Transverse colon (tissue), 4 donors: ENCODE measurements around the genes HADH, SEC24B, GAR1 and LRIT3.

GRCh38 chr4:106978436-106978992 is 57.6 kb downstream of the DKK2 start:
- PRO-cap, result no peak
- RAMPAGE, long total RNA, 4 experiments, result no peak in any of the 4 experiments

- PRO-cap, result no peak
- RAMPAGE, long total RNA, 4 experiments, result no peak in any of the 4 experiments
Observed at GRCh38 chr4:107449845-107450308, 270.2 kb downstream of the PAPSS1 start.

DNA sequence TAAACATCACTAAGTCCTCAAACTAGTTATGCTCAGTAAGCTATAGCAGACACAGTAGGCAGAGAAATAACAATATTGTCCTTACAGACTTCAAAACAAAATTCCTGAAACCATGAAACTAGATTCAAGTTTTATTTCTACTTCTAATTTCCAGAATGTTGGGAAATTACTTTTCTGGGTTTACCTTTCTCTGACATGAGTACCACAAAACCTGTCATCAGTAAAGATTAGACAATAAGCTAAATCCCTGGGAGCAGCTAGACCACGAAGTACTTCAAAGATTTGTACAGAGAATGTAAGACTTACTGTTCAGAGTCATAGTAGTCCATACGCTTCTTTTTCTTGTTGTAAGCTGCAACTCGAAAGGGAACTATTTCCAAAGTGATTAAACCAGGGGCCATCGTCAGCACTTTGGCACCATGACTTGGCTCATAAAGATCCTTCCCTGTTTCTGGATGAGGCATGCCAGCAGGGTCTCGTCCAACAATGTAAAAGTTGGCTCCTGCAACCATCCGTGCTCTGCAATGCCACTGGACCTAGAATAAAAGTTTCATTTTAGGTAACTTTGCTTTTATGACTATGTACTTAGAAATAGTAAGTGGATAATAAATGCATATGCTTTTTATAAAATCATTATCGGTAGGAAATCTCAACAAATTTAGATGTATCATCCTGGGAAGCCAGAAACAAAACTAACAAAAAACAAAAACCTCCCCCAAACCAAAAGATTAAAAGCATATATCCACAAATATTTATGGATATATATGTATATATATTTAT is 88.5 kb downstream of the PAPSS1 start:
- PRO-cap, result no peak
- RAMPAGE, long total RNA, 4 experiments, result no peak in any of the 4 experiments

DNA sequence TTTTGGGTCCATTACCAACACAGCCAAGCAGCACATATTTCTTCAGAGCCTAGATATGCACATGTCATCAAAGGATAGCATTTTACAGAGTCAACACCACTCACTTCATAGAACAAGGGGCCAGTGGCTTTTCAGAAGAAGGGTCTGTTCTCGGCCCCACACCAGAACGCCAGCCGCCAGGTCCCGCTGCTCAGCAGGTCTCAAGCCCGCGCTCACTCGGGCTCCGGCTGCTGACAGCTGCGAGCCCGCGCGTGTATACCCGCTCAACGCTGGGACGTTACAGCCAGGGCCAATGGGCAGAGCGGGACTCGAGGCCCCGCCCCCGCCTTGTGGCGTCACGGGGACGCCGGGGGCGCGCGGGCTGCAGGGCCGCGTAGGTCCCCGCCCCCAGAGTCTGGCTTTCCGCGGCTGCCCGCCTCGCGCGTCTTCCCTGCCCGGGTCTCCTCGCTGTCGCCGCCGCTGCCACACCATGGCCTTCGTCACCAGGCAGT is at the start of gene HADH:
TSS of gene HADH (plus strand) at position 426 of the 491 bp plus-strand sequence.
- PRO-cap, result bidirectional peak, plus-strand start at position 393 of the sequence, minus-strand start at position 229 of the sequence
- RAMPAGE, long total RNA, 4 experiments, result start-site peak on the plus strand in 4 of 4 experiments, centred at positions 425 to 441 of the sequence, 27 to 507 reads per replicate; start-site peak on the minus strand in 4 of 4 experiments, centred at positions 207 to 232 of the sequence, 24 to 289 reads per replicate

GRCh38 chr4:108113232-108113980 is 55.3 kb downstream of the LEF1 start:
- PRO-cap, result no peak
- RAMPAGE, long total RNA, 4 experiments, result no peak in any of the 4 experiments

- PRO-cap, result no peak
- RAMPAGE, long total RNA, 4 experiments, result no peak in any of the 4 experiments
Observed at GRCh38 chr4:108165996-108166360, 2.8 kb downstream of the LEF1 start.

DNA sequence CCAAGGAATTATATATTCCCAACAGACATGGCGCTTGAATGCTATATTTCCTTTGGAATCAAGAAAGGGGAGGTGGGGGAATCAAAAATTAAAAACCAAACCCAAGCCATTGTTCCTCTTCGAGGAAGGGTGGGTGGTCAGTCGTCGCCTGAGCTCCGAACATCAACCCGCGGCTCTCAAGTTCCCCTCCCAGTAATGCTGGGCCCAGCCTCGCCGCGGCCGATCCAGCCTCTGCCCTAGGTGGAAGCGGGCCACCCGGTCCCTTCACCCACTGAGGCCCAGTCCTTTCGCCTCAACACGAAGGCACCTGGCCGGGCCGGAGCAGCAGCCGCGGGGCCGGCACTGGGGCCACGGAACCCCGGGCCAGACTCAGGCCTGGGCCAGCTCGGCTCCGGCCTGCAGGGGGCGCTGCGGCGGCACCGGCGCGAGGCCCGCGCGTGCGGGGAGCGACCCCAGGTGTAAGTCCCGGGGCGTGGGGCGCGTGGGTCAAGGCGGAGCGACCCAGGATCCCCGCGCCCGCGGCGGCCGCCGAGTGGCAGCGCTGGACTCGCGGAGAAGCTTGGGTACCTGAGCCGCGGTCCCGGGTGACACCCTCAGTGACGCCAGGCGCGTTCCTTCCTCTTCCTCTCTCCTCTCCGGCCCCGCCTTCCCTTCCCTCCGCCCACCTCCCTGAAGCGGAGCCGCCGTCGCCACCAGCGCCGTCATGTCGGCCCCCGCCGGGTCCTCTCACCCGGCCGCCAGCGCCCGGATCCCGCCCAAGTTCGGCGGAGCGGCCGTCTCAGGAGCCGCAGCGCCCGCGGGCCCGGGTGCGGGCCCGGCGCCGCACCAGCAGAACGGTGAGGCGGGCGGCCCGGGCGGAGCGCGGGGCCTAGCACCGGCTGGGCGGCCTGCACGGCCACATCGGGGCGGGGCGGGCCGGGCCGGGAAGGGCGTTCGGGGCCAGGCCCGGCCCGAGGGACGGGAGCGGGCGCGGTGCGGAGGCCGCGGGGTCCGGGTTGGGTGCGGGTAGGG is at the start of gene SEC24B:
TSS of gene SEC24B (plus strand) at position 649 of the 1,011 bp plus-strand sequence.
- PRO-cap, result unidirectional peak, plus-strand start at position 140 of the sequence; bidirectional peak, plus-strand start at position 672 of the sequence, minus-strand start at position 595 of the sequence
- RAMPAGE, long total RNA, 4 experiments, result start-site peak on the minus strand in 4 of 4 experiments, centred at positions 609 to 633 of the sequence, 7 to 29 reads per replicate

DNA sequence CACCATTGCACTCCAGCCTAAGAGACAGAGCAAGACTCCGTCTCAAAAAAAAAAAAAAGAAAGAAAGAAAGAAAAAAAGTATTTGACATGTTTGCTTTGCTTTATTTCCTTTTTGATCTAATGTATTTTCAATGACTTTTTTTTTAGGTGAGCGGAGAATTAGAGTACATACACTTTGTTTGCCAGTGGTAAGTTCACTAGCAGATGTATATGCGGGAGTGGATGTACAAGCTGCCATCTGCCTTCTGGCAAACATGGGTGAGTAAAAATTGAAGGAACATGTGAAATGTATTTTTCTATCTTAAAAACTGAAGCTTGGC is 32.9 kb upstream of the MCUB start:
- PRO-cap, result no peak
- RAMPAGE, long total RNA, 4 experiments, result start-site peak on the plus strand in 1 of 4 experiments, centred at position 248 of the sequence, 8 reads per replicate

DNA sequence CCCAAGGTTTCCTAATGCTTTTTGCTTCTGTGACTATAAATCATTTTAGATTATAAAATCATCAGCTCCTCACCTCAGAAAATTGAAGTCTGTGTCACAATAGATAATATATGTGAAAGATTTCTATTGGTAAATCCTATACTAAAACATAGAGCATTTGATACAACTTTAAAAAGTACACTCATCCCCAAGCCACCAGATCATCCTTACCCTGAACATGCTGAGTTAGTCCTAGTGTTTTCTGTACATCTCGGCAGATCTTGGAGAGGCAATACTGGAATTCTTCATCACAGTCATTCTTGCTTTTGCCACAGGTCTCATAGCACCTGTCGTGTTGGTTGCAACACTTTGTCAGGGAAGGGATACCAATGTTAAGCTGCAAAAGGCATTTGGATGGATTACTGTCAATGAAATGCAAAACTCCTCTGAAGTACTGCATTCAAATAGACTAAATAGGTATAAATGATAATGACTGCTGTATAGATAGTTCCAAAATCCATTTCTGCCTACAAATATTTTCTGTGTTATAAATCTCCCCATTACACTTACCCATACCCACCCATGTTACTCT is 12.4 kb downstream of the PLA2G12A start:
- PRO-cap, result no peak
- RAMPAGE, long total RNA, 4 experiments, result start-site peak on the minus strand in 2 of 4 experiments, centred at positions 334 to 347 of the sequence, 22 to 26 reads per replicate

GRCh38 chr4:109815145-109816113 is at the start of gene GAR1:
TSS of gene GAR1 (plus strand) at chr4:109815762.
- PRO-cap, result bidirectional peak, plus-strand start at chr4:109815525, minus-strand start at chr4:109815350
- RAMPAGE, long total RNA, 4 experiments, result start-site peak on the plus strand in 2 of 4 experiments, at chr4:109815473-109815798 at its widest, 9 to 40 reads per replicate

DNA sequence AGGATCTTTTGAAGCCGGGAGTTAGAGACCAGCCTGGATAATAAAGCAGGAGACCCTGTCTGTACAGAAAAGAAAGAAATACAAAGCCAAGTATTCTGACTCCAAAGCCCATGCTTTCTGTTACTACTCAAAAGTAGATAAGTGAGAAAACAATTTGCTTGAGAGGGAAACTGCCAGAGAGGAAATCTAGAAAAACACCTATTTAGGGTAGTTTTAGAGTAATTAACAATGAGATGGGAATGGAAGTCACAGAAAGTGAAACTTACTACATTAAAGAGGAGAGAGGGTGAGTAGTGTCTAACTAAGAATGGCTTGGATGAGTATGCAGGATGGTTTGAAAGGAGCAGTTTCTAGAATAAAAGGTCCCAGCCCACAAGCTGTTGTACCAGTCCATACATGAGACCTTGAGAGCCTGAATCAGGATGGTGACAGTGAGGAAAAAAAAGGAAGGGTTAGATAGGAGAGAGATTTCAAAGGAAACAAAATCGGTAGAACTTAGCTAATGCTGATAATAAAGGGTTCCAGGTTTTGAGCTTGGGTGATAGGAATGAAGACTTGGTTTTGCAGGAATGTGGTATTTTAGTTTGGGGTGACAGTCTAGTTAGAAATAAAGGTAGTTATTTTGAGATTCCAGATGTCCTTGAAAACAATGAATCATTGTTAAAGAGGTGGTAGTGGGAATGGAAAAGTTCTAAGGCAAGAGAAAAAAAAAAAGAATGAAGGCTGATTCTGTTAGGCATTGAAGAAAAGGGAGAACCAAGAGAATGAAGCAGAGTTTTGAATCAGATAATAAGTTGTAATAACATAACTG is 1.4 kb downstream of the GAR1 start:
- PRO-cap, result no peak
- RAMPAGE, long total RNA, 4 experiments, result no peak in any of the 4 experiments

GRCh38 chr4:109847675-109848273 is at the start of gene LRIT3:
TSS of gene LRIT3 (plus strand) at chr4:109848107.
- PRO-cap, result no peak
- RAMPAGE, long total RNA, 4 experiments, result no peak in any of the 4 experiments

GRCh38 chr4:109914370-109915103 is 1.9 kb downstream of the EGF start:
- PRO-cap, result no peak
- RAMPAGE, long total RNA, 4 experiments, result no peak in any of the 4 experiments

- PRO-cap, result no peak
- RAMPAGE, long total RNA, 4 experiments, result no peak in any of the 4 experiments
Observed at GRCh38 chr4:110484631-110485192, 8.8 kb downstream of the ENPEP start.

GRCh38 chr4:110610824-110611824 is 11.8 kb downstream of the PITX2 start:
- PRO-cap, result unidirectional peak, plus-strand start at chr4:110611314
- RAMPAGE, long total RNA, 4 experiments, result no peak in any of the 4 experiments

GRCh38 chr4:110876715-110877290 is 253.9 kb upstream of the PITX2 start:
- PRO-cap, result no peak
- RAMPAGE, long total RNA, 4 experiments, result no peak in any of the 4 experiments

- PRO-cap, result no peak
- RAMPAGE, long total RNA, 4 experiments, result no peak in any of the 4 experiments
Observed at GRCh38 chr4:112956306-112956623, 93.2 kb upstream of the ANK2 start.

DNA sequence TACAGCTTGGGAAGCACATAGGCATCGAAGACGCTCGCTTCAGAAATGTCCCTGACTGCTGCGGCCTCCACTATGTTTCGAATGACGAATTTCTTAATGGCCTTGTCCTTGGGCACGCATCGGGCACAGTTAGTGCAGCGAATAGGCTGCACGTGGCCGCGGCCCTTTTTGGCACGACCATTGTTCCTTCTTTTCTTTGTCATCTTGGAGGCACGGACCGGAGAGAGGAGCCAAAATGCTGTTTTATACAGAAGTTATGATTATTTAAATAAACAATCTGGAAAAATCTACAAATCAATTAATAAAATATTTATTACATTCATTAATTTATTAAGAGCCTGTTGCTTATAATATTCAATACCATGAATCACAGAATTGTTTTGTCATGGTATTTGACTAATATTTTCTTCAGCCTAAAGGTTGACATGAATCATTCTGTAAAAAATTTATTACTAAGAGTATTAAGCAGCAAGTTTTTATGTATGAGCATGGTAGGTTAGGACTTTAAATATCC is 164.8 kb downstream of the ANK2 start:
- PRO-cap, result no peak
- RAMPAGE, long total RNA, 4 experiments, result start-site peak on the minus strand in 2 of 4 experiments, centred at positions 228 to 229 of the sequence, 56 to 135 reads per replicate

GRCh38 chr4:113436308-113436758 is 325.2 kb downstream of the CAMK2D start:
- PRO-cap, result no peak
- RAMPAGE, long total RNA, 4 experiments, result no peak in any of the 4 experiments

GRCh38 chr4:113445275-113445638 is 316.3 kb downstream of the CAMK2D start:
- PRO-cap, result no peak
- RAMPAGE, long total RNA, 4 experiments, result no peak in any of the 4 experiments